SK-N-DZ (cell line): ENCODE measurements around the genes USP38, C4orf51 and EDNRA.

DNA sequence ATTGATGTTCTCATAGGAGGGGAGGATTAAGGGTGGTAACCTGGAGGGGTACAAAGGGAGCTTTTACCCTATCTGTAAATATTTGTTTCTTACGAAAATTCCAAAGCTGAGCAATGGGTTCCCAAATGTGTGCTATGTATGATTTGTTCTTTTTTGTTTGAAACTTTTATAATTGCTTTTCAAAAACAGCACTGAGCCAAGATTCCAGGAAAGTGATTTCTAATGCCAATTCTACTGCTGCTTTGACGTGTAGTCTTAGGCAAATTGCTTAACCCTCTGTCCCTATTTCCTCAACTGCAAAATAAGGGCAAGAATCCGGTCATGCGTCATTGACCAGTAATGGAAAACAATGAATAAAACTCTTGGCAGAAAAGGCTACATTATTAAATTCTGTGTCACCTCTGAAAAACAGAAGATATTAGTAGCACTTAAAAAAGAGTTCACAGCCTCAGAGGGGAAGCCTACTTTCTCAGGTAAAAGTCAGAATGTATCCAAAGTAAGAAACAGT lies 454.7 kb downstream of the IL15 start:
RAMPAGE:
- cytosol, long total RNA = no peak
- nucleus, long total RNA = no peak

DNA sequence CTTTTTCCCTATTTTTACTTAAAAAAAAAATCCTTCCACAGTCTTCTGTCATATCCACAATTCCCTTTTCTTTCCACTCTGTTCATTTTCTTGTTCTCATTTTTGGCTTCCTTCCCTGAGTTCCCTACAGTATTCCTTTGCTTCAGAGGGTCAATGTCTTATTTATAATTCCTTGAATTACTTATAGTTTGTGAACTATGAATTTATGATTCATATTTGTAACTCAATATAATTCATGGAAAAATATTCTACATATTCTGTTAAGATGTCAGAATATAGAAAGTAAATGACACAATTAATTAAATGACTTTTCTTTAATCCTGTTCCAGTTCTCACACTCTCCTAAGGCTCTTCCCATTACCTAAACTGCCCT lies 562.1 kb downstream of the IL15 start:
RAMPAGE:
- cytosol, long total RNA = no peak
- nucleus, long total RNA = no peak

DNA sequence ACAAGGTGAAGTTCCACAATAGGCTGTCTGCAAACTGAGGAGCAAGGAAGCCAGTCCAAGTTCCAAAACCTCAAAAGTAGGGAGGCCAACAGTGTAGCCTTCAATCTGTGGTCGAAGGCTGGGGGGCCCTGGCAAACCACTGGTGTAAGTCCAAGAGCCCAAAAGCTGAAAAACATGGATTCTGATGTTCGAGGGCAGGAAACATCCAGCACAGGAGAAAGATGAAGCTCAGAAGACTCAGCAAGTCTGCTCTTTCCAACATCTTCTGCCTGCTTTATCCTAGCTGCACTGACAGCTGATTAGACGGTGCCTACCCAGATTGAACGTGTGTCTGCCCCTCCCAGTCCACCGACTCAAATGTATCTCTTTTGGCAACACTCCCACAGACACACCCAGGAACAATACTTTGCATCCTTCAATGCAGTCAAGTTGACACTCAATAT lies 285.6 kb downstream of the INPP4B start:
RAMPAGE:
- cytosol, long total RNA = no peak
- nucleus, long total RNA = no peak

RAMPAGE:
- cytosol, long total RNA = no peak
- nucleus, long total RNA = no peak
Measured at GRCh38 chr4:142847089-142847439, 963 bp upstream of the INPP4B start.

GRCh38 chr4:143184542-143185289 lies at the start of gene USP38:
USP38 (plus strand) TSS chr4:143184917.
RAMPAGE:
- cytosol, long total RNA = no peak
- nucleus, long total RNA = start-site peak on the minus strand at chr4:143184630-143184702, 23 and 67 reads in 2 replicates

RAMPAGE:
- cytosol, long total RNA = no peak
- nucleus, long total RNA = no peak
Measured at GRCh38 chr4:143363090-143363405, 26.4 kb downstream of the GAB1 start.

DNA sequence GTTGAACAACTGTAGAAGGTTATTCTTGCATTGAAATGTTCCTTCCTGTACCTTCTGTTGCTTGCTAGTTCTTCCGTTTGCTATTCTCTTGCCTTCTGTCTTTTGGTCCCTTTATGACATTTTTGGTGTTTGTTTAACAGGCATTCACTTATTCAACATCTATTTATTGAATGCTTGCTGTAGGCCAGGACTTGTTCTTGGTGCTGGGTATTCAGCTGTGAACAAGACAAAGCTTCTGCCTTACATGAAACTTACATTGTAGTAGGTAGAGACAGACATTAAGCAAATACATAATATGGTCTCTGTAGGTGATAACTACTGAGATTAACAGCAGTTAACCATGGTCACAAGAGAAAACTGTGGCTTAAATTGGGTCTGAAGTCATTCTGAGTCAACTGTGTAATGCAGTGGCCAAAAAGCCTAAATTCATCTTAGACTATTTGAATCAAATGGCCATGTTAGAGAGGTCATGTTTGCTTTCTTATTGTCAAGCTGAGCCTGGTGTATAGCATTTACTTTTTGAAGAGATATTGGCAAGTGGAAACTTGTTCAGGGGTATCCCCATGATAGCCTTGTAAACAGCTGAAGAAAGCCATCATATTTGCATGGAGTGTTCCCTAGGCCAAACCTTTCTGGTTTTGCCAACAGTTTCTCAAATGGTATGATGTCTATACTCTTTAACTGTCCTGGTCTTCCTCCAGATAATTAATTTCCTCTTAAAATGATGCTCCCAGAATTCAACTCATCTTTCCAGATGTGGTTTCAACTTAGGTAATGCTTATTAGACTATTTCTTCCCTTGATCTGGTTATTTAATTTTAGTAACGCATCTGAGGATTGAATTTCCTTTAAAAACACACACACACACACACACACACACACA lies 35.8 kb downstream of the GAB1 start:
RAMPAGE:
- cytosol, long total RNA = no peak
- nucleus, long total RNA = no peak

DNA sequence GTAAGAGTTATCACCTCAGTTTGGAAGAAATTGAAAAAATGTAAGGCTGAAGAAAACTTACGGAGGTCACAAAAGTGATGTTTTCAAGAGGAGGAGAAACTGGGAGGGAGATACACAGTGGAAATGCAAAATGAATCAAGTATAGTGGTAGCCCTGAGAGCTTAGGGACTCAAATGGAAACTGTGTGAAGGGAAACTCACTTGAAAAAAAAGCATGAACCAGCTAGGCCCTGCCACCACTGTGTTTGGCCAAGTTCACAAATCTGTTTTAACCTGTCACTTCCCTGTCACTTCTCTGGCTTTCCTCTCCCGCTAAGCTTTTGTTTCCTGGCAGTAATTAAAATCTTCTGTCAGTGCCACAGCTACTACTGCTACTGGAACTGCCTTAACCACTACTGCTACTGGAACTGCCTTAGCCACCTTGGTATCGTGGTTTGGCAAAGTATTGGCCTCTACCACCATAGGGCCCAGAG lies 41.3 kb downstream of the SMARCA5 start:
RAMPAGE:
- cytosol, long total RNA = no peak
- nucleus, long total RNA = no peak

DNA sequence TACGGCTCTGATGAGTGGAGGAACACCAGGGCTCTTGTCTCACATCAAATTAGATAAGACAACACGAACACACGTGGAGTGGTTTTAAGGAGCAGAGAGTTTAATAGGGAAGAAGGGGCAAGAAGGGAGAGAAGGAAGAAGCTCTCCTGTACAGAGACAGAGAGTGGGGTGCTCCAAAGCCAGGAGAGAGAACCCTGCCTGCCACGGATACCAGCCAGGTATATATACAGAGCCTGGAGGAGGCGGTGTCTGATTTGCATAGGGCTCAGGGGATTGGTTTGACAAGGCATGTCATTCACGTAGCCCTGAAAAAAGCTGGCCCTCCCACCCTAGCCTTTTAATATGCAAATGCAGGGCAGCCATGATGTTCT lies 198.9 kb upstream of the GYPA start:
RAMPAGE:
- cytosol, long total RNA = no peak
- nucleus, long total RNA = no peak

RAMPAGE:
- cytosol, long total RNA = no peak
- nucleus, long total RNA = no peak
Measured at GRCh38 chr4:145177442-145177790, 3.0 kb downstream of the OTUD4 start.

RAMPAGE:
- cytosol, long total RNA = no peak
- nucleus, long total RNA = start-site peak on the plus strand at chr4:145482518-145483001, 16 and 5 reads in 2 replicates
Measured at GRCh38 chr4:145482562-145483479, 1.2 kb downstream of the SMAD1 start.

DNA sequence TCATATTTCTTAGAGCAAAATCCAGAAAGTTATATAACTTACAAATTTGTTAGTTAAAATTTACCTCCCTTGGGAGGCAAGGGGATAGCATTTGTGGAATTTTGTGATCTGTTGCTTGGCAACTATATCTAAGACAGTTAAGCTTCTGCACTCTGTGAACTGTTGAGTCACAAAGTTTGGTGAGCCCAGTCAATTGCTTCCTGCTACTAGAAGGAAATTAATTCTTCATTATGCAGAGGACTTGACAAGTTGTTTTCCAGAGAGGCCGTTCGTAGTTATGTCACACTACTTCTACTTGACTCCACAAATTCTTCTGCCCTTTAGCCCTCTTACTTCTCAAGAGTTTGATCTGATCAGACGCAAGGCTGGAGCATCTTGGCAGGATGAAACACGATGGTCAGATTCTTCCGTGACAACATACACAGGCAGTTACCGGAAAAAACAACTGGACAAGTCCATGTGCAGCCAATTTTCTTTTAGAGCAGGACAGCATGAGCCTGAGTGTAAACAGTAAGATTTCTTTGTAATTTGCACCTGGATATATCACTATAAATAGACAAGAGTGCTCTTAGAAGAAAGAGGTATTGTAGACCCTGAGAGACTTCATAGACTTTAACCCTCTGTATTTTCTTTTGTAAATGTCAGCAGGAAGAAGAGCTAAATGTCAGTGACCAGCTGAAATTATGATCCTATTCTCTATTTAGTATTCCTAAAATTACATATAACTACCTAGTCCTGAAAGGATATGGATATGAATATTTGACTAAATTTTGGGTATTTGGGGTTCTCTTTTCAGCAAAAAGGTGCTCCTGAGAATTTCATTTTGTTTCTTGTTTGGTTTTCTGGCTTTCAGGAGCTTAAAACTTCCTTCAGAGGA lies at the start of gene C4orf51:
C4orf51 (plus strand) TSS at position 220 of the 877 bp plus-strand sequence.
RAMPAGE:
- cytosol, long total RNA = no peak
- nucleus, long total RNA = no peak

DNA sequence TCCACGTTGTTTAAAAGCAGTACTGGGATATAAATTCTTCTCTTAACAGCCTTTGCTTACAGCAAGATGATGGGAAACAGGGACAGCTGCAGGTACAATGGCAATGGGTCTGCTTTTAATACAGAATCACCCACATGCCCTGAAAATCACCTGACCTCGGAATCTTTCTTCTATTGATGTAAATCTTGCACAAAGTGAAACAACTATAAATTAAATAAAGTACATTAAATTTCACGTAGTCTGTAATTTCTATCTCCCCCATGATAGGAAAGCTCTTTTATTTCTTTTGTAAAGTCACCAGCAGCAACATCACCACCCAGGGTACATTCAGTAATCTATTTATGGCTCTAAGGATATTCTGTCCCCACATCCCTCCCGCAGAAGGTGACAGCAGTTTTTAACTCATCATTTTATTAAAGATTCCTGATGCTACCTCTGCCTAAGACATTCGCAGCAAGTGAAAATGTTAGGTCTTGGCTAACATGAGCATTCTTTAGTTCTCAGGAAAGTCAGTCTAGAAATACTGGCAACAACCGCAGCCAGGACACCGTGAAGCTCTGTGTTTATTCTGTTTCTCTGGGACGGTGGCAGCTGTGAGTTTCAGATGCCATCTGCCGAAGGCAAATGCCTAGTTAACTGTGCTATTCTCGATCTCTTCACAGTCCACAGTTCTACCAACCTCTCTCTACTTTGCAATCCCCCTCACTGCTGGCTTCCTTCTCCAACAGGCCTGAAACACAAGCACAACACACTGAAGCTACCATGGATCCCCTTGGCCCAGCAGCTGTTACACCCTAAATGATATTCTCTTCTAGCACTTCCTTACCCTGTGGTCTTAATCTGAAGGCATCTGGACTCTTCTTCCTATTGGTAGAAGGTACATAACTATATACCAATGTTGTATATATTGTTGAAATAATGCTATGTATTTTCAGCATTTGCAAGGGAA lies 119.0 kb downstream of the ZNF827 start:
RAMPAGE:
- cytosol, long total RNA = no peak
- nucleus, long total RNA = no peak

DNA sequence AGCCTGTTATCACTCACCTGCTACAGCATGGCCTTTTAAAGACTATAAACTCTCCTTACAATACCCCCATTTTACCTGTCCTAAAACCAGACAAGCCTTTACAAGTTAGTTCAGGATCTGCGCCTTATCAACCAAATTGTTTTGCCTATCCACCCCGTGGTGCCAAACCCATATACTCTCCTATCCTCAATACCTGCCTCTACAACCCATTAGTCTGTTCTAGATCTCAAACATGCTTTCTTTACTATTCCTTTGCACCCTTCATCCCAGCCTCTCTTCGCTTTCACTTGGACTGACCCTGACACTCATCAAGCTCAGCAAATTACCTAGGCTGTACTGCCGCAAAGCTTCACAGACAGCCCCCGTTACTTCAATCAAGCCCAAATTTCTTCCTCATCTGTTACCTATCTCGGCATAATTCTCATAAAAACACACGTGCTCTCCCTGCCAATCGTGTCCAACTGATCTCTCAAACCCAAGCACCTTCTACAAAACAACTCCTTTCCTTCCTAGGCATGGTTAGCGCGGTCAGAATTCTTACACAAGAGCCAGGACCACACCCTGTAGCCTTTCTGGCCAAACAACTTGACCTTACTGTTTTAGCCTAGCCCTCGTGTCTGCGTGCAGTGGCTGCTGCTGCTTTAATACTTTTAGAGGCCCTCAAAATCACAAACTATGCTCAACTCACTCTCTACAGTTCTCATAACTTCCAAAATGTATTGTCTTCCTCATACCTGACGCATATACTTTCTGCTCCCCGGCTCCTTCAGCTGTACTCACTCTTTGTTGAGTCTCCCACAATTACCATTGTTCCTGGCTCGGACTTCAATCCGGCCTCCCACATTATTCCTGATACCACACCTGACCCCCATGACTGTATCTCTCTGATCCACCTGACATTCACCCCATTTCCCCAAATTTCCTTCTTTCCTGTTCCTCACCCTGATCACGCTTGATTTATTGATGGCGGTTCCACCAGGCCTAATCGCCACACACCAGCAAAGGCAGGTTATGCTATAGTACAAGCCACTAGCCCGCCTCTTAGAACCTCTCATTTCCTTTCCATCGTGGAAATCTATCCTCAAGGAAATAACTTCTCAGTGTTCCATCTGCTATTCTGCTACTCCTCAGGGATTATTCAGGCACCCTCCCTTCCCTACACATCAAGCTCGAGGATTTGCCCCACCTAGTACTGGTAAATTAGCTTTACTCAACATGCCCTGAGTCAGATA lies 102.4 kb downstream of the ZNF827 start:
RAMPAGE:
- cytosol, long total RNA = no peak
- nucleus, long total RNA = no peak

DNA sequence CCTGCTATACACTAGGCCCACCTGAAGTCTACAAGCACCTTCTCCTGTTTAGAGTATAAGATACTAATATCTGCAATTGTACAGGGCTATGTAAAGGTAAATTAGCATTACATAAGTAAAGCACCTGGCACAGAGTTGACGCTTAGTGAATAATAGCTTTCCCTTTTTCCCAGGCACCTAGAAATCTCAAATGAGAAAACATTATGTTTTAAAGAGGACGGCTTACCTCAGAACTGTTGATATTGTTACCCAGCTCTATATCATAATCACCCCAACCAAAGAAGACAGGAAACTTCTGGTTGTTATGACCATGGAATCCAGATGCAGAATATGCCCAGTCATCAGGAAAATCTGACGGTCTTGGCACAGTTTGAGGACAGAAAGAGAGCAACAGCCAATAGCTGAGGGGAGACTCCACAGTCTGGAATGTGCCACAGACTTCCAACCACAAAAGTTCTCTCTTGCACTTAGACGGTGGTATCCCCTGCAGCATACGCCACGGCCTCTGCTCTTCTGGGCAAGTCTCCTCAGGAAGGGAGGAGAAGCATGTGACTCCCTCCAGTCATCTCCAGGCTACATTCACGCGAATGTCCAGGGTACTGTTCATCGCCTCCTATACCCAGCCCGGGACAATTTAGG lies 18.5 kb downstream of the ZNF827 start:
RAMPAGE:
- cytosol, long total RNA = no peak
- nucleus, long total RNA = no peak

GRCh38 chr4:146663127-146663554 lies 24.4 kb downstream of the POU4F2 start:
RAMPAGE:
- cytosol, long total RNA = no peak
- nucleus, long total RNA = no peak

GRCh38 chr4:147292452-147293052 lies 188.3 kb upstream of the EDNRA start:
RAMPAGE:
- cytosol, long total RNA = no peak
- nucleus, long total RNA = no peak

DNA sequence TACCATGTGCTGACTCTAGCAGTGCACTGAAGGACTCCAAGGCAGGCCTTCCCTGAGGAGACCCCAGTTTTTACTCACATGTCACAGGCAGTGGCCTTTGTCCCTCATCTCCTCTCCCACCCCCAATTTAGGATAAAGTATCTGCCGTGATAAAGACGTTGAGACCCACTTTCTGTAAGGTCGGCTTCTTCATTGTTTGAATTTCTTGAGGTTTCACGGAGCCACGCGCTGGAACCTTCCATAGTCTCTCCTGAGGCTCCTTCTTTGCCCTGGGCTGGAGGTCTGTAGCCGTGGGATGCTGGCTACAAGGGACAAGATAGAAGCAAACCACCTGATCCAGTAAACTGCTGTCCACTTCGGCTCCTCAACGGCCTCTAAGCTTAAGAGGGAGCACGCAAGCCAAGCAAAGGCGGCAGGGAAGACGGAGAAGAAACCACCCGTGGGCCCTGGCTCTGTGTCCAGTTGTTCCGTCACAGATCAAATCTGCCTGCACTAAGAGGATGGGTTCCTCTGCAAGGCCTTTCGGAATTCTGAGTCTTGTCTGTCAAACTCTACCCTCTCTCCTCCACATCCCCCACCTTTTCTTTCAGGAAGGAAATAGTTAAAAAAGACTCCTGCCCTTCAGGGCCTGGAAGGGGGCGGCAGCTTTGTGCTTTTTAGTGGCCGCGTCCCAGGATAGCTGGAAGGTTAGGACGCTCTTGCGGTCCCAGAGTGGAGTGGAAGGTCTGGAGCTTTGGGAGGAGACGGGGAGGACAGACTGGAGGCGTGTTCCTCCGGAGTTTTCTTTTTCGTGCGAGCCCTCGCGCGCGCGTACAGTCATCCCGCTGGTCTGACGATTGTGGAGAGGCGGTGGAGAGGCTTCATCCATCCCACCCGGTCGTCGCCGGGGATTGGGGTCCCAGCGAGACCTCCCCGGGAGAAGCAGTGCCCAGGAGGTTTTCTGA lies at the start of gene EDNRA:
EDNRA (plus strand) TSS at position 815 of the 944 bp plus-strand sequence.
RAMPAGE:
- cytosol, long total RNA = no peak
- nucleus, long total RNA = no peak

DNA sequence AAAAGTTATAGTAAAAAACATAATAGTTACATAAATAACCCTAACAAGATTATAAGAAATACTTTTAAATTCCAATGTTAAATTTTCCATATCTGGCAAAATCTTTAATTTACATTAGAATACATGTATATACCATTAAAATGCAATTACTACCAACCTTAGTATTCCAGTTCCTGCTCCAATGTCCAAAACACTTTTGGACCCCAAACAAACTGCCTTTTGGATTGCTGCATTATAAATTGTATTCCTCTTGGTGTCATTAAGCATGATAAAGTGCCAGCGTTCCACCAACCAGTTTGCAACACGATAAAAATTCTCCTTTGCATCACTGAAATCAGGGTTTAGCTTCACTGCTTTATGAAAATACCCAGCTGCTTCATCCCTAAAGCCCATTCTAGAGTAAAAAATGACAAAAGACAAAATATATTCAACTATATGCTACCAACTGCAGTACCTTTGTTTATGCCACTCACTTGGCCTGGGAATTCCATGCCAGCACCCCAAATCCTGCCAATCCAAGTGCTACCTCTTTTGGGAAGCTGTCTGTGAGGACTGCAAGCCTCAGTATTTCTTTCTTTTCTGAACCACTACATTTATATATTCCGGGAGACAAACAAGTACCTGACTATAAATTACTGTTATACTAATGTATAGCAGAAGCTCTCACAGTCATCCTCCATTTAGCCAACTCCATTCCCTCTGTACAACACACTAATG lies 10.3 kb downstream of the PRMT9 start:
RAMPAGE:
- cytosol, long total RNA = no peak
- nucleus, long total RNA = no peak

DNA sequence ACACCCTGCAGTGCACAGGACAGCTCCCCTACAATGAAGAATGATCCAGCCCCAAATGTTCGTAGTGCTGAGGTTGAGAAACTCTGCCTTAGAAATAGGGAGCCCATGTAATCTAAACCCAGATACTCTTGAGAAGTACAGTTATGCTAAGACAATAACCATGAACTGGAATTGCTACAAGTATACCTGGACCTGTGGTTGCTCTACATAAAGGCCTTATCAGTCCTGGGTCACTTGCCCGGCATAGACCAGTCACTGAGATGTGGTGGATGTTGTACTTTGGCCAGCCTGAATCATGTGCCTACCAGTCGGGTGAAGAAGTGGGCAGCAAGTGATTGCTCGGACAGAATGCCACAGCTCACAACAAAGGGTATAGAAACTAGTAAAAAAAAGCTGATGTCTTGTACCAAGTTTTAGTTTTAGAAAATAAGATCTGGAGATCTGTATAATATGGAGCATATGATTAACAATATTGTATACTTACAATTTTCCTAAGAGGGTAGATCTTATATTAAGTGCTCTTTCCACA lies 16.2 kb downstream of the ARHGAP10 start:
RAMPAGE:
- cytosol, long total RNA = no peak
- nucleus, long total RNA = no peak